Foreskin keratinocyte (primary cell): ENCODE measurements around a stretch of chr2.

GRCh38 chr2:42960354-42960611 is 167.9 kb upstream of the HAAO start:
- RAMPAGE, total RNA: no peak

DNA sequence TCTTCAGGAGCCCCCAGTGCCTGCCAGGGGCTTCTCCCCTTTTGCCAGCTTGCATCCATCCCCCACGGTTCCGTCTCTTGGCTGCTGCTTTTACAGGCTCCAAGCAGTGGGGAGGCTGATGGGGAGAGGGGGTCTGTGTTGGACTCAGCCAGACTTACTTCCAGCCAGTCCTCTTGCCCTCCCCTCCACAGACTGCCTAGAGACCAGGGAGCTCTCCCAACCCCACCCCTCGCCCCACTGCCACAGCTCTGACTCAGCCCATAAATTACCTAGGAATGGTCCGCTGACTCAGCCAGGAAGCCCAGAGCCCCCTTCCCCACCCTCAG is 184.7 kb downstream of the ZFP36L2 start:
- RAMPAGE, total RNA: no peak

DNA sequence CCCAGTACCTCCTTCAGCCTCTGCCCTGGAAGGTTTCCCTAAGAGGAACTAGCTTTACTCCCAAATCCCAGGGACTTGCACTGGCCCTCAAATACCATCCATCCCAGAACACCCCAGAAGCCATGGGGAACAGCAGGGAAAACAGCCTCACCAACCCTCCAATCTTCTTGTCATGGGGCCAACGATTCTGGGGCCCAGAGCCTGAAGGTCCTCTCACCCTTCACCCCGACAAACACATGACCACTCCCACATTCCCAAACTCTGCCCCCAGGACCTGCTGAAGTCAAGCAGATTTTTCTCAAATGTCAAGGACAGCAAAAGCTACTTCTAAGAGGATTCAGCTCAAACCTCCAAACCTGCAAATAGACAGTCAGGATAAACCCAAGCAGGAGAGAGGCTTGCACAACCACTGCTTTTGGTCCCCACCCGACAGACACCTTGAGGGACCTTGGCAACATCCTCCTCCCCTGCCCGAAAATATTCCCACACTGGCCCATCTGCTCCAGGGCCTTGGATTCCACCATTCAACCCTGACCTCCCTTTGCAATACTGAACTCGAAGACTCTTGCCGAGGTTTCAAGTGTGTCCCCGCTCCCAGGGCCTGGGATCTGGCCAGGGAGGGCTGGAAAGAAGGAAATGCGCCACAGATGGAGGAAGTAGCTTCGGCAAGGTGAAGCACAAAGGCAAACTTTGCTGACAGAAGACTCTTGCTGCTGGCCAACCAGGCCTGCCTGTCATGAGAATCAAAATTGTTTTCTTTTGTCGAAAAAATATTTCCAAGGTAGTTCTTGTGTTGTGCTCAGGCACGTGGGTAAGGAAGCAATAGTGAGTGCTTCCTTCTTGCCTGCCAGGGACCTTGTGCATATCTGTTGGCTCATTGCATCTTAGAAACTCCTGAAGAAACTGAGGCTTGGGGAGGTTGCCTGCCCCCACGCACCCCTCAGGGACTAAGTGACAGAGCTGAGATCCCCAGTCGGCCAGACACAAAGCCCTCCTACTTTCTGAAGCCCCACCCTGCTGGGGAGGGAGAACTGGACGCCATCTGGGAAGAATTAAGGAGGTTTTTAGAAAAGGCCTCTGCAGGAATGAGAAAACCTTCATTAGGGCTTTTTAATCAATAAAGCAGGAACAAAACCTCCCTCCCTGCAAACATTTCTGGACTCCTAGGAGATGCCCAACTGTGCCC is 143.1 kb downstream of the ZFP36L2 start:
- RAMPAGE, total RNA: no peak

DNA sequence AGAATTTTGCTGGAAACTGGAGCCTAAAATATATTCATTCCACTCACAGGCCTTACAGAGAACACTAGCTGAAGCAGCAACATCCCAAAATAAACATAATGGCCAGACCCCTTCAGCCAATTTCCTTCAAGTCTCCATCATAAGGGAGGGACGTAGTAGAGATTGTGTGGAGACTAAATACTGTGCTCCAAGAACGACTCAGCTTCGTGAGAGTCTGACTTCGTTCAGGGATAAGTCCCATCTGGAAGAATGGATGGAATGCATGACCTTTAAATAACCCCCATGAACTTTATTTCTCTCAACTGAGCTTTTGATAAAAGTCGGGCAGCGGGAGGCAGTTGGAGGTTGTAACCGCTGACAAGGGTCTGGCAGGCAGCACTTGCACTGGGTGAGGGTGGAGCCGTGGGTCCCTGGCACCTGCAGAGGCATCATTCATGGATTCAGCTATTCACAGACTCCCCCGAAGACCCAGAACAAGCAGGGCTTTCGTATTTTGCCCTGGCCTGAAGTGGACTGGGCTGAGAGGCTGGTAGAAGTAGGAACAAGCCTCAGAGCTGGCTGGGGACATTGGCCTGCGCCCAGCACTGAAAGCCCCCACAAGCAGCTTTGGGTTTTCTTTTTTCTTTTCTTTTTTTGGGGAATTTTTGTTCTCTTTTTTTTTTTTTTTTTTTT is 115.9 kb downstream of the ZFP36L2 start:
- RAMPAGE, total RNA: no peak

DNA sequence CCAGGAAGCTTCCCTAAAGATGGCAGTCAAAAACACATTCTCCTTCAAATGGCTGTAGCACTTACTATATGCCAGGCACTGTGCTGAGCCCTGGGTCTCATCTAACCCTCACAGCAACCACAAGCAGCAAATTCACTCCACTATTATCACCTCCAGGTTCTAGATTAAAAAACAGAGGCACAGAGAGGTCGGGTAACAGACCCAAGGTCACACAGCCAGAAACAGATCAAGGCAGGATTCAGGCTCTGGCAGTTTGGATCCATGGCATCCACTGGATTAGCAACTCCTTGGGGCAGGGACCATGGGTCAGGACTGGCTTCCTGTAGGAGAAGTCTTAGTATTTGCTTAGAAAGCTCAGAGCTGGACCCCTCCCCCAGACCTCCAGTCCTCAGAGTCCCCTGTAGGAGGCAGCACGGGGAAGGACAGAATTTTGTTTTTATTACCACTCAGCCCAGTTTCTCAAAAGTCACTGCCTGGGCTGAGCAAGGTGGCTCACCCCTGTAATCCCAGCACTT is 34.4 kb downstream of the ZFP36L2 start:
- RAMPAGE, total RNA: no peak

- RAMPAGE, total RNA: no peak
Observed at GRCh38 chr2:43193247-43193622, 33.2 kb downstream of the ZFP36L2 start.

DNA sequence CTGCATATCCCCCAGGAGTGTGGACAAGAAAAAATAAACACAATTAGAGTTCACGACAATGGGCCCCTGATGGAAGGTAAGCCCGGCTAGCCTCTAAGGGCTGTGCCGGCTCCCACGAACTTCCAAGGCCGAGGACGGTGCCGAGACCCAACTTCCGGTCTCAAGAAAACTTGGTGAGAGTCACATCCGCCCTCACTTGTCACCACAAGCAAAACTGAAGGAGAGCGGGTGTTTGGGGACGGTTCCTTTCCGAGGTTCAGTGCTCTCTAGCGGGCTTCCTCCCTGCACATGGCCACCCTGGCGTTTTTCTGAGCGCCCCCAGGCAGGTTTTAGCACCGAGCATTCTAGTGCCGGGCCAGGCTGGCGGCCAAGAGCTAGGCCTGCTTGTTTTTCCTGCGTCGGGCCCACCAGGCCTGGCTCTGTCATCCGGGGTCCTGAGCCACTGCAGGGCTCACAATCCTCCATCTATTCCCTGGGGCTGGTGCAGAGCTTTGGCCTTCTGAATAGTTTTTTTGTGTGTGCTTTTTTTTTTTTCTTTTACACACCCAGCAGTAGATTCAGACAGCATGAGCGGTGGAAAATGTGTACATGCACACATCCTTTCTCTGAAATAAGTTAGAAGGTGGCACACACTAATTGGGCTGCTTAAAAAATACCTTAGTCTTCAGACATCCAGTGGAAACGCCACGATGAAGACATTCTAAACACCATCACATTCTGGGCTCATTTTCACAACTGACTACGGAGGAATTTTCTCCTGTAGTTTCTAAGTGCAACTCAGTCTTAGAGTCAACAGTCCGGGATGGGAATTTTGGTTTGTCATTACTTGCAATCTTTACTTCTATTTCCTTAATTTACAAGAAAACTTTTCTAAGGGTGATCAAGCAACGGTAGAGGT is 6.3 kb downstream of the ZFP36L2 start:
- RAMPAGE, total RNA: no peak

DNA sequence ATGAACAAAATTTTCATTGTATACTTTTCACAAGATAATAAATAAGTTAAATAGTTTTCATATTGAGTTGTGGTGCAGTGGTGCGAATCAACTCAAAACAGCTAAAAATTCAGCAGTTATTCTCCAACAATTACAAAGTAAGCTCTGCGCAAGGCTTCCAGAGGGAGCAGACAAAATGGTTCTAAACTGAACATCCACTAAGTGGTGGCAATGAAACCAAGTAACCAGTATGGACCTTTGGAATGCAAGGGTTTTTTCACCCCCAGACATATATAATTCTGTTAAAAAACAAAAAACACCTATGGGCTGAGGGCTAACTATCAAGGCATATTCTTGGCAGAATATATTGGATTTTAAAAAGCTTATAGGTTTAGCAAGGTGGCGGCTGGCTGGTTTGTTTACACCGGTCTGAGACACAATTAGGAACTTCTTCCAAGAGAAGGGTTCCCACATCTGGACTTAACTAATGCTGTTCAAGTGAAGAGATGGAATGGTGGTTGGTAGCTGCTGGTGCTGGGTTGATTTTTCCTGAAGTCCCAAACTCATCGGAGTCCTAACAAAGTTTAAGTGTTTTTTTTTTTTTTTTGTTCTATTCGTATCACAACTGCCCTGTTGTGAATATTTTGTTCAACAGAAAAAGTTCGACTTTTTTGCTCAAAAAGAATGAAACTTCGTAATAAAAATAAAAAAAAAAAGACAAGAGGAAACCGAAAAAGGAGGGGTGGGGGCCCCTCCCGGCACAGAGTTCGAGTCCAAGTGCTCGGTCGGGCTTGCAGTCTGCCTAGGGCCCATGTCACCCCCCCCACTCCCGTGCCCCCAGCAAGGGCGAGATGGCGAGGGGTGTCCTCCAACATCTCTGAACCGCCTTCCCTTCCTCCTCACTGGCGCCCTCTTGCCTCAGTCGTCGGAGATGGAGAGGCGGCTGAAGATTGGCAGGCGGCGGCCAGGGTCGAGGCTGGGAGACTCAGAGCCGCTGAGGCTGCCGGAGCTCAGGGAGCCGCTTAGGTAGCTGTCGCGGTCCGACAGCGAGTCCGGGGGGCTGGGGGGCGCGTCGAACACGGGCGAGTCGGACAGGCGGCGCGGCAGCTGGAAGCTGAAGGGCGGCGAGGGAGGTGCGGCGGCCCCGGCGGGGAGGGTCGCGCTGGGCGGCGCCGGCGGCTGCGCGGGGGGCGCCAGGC is 2.6 kb downstream of the ZFP36L2 start:
- RAMPAGE, total RNA: no peak

- RAMPAGE, total RNA: no peak
Observed at GRCh38 chr2:43267341-43267897, 41.0 kb upstream of the ZFP36L2 start.

DNA sequence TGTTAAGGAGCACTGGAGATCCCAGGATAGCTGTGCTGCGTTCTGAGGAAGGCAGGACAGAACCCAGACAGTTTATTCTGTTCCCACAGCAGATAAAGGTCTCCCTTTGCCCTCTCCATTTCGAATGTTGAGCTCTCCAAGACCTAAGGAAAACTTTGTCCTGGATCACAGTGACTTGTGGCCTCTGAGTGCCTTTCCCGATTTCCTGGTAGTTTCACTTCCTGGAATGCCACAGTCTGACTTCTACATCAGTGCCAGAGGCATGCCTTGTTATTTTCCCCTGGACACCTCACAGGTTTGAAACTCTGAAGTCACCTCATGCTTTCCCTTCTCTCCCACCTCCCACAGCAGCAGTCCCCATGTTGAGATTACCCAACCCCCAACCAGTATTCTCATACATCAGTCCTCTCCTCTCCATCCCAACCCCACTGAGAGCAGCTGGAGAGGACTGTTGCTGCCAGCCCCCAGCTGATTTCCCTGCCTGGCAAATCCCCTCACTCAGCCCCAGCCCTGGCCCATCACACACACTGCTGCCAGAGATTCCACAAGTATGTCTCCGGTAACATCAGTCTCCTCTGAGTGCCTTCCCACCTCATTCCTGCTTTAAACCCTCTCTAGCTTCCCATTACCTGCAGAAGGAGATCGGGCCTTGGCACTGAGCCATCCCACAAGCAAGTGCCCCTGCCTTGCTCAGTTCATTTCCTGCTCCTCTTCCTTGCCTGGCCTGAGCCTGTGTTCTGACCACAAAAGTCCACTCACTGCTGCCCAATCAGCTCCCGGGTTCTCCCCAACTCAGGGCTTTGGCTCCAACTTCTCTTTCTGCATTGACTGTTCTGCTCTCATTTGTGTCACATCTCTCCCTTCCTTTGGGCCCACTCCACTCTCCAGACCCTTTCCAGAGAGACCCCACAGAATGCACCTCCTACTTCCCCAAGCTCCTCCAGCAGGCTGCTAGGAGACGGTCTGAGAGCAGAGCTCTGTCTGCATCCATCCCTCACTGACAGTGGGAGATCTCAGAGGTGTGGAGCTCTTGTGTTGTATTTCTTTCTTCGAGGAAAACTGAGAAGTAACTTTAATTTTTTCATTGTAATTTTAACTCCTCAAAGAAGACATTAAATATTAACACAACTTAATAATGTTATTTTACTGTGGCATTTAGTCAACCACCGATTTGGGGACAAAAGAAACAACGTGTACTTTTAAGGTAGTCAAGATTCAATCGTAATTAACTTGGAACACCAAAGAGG is 50.6 kb upstream of the ZFP36L2 start:
- RAMPAGE, total RNA: no peak

GRCh38 chr2:43313308-43313868 is 87.0 kb upstream of the ZFP36L2 start:
- RAMPAGE, total RNA: no peak

DNA sequence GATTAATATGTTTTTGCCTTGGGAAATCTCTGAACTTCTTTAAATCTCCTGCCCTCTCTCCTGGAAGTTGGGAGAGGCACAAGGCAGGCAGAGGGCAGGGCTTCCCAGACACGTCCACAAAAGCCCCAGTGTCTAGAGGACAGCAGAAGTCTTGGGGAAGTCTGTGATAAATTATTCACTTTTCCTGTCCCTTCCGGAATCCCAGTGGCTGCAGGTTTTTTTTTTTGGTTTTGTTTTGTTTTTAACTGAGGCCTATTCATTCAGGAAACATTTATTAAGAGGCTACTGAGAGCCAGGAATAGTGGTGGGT is 98.6 kb upstream of the ZFP36L2 start:
- RAMPAGE, total RNA: no peak

DNA sequence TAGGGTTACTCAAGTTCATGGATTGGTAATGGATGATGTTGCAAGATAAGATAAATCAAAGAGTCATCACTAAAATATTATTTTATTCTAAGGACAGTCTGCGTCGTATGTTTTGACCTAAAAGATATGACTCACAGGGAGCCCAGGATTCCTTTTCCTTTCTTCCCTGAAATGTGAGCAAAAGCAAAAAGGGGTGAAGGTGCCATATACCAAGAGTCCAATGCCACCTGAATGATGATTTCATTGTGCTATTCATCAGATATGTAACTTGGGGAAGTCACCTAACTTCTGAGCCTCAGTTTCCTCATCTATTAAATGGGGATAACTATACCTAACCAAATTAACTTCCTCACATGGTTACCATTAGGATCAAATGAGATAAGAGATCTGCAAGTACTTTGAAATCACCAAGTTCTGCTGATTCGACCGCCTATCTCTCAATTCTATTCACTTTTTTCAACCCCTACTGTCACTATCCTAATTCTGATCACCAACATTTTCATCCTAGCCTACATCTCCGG is 137.6 kb downstream of the THADA start:
- RAMPAGE, total RNA: no peak

GRCh38 chr2:43556175-43556559 is 39.7 kb downstream of the THADA start:
- RAMPAGE, total RNA: no peak

GRCh38 chr2:43841999-43842183 is 3.1 kb downstream of the ABCG8 start:
- RAMPAGE, total RNA: no peak

DNA sequence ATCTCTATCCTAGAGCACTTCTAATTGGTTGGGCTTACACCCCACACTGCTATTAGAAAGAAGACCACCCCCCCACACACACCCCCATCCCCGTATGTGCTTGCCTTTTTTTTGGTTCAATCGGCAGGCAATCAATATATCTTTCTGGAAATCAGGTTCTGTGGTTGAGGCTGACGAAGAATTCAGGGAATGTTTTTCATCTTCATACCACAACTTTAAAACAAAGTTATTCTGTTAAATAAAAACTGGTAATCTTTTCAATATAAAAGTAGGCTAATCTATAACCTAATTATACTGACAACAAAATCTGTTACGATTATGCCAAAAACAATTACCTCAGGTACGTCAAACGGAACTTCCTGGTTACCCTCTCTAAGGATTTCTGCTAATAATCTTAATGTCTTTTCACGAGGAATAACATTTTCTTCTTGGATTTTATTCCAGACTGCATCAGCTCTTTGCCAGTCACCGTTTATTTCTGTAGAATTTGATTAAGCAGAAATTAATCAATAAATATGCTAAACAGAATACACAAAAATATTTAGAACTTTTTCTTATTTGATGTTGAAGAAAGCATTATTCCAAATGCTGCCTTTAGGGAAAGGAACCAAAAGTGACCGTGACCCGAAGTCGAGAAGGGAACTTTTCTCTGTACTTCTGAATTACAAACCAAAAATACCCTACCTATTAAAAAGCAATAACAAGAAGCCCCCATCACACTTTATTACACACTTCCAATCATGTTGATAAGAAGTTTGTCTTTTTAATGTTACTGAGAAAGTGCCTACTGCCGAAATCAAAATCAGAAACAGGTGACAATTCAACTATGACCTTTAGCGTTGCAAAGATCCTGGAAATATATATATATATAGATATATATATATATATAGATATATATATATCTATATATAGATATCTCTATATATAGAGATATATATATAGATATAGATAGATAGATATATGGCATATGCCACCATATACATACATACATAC is 77.6 kb downstream of the LRPPRC start:
- RAMPAGE, total RNA: no peak

GRCh38 chr2:44083022-44083618 is 85.6 kb upstream of the PPM1B start:
- RAMPAGE, total RNA: no peak

DNA sequence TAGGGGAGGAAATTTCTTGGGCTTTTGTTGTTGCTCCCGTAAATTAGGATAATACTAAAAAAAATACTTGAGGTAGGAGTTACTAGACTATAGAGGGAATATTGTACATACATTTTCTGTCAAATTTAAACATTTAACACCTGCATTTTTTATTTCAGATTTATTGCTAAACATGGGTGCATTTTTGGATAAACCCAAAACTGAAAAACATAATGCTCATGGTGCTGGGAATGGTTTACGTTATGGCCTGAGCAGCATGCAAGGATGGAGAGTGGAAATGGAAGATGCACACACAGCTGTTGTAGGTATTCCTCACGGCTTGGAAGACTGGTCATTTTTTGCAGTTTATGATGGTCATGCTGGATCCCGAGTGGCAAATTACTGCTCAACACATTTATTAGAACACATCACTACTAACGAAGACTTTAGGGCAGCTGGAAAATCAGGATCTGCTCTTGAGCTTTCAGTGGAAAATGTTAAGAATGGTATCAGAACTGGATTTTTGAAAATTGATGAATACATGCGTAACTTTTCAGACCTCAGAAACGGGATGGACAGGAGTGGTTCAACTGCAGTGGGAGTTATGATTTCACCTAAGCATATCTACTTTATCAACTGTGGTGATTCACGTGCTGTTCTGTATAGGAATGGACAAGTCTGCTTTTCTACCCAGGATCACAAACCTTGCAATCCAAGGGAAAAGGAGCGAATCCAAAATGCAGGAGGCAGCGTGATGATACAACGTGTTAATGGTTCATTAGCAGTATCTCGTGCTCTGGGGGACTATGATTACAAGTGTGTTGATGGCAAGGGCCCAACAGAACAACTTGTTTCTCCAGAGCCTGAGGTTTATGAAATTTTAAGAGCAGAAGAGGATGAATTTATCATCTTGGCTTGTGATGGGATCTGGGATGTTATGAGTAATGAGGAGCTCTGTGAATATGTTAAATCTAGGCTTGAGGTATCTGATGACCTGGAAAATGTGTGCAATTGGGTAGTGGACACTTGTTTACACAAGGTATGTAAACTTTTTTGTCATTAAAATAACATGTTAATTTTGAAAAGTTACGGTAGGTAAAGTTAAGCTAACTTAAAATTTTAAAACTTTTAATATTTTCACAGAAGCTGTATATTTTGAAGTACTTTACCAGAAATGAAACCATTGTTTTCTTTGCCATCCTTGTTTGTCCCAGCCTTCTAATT is 32.8 kb downstream of the PPM1B start:
- RAMPAGE, total RNA: no peak

- RAMPAGE, total RNA: no peak
Observed at GRCh38 chr2:44237232-44237556, 38.1 kb upstream of the SLC3A1 start.

DNA sequence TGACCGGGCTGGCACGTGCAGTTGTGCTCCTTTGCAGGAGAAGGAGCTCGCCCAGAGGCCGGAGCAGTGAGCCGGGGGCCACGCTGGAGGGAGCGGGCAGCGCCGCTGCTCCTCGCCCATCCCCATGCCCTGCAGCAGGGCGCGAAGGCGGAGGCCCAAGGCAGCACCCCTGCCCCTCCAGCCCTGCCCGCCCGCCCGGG is 173.1 kb upstream of the SIX3 start:
- RAMPAGE, total RNA: no peak